Glomerular endothelial cell (primary cell): ENCODE measurements around a stretch of chr10.

- RAMPAGE, long total RNA, result no peak
Observed at GRCh38 chr10:110226920-110227931, 19.8 kb downstream of the MXI1 start.

DNA sequence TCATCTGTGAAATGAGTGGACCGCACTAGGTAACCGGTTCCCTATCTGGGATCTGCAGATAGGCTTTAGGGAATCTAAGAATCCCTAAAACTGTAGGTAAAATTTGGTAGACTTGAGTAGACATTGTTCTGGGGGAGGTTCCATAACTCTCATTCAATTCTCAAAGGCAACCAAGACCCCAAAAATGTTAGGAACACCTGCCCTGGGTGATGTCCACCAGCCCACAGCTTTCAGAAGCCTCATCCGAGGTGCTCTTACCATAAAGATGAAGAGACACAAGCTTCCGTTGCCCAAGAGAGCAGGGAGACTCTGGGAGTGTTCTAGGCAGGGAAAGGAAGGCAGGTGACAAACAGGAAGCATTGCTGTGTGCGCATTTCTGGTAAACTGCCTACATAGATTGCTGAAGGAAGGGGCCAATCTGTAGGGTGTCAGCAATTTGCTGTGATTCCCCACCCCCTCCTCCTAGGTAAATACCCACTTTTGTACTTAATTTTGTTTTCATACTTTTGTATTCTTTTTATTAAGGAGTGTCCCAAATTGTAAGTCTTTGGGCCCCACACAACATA is 51.2 kb upstream of the SMNDC1 start:
- RAMPAGE, long total RNA, result no peak

DNA sequence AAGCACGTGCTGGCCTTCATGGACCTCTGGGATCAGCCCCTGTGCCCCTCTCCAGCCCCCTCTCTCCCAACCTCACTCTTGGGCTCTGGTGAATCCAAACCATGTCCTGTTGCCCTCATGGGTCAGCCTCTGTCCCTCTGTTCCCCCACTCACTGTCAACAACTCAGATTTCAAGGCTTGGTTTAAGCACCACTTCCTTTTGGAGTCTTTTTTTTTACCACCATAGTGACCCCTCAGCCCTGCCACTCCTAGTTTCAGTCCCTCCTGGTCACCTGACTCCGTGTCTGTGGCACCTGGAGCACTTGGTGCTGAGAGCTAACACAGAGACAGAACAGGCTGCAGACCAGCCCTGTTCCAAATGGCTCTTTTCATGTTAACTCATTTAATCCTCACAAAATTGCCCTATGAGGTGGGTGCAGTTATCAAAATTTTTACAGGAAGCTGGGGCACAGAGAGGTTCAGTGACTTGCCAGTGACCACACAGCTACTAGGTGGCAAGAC is 53.5 kb upstream of the SMNDC1 start:
- RAMPAGE, long total RNA, result no peak

DNA sequence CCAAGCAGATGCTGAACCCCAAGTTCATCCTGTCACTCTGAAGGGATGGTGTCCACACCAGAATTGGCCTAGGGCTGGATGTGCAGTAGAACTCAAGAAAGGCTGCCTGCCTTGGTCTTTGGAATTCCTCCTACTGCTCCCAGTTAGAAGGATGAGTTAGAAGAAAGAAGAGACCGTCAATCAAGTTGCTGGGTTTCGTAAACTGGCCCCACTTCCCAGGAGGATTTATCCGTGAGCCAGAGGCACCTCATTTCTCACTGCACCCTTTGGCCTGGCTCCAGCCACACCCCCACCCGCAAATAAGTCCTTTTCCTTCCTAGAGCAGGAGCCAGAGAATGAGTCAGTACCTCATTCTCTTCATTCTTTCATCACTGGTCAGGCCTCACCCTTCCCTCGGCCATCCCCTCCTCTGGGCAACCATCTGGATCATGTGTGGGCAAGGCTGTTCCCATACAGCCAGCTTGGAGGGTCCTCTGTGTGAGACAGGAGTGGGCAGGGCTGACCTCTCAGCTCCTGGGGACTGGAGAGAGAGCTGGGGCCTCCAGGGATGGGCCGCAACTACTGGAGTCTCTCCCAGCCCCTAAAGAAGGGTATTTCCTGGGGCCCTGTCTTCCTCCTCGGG is 87.3 kb upstream of the DUSP5 start:
- RAMPAGE, long total RNA, result no peak

DNA sequence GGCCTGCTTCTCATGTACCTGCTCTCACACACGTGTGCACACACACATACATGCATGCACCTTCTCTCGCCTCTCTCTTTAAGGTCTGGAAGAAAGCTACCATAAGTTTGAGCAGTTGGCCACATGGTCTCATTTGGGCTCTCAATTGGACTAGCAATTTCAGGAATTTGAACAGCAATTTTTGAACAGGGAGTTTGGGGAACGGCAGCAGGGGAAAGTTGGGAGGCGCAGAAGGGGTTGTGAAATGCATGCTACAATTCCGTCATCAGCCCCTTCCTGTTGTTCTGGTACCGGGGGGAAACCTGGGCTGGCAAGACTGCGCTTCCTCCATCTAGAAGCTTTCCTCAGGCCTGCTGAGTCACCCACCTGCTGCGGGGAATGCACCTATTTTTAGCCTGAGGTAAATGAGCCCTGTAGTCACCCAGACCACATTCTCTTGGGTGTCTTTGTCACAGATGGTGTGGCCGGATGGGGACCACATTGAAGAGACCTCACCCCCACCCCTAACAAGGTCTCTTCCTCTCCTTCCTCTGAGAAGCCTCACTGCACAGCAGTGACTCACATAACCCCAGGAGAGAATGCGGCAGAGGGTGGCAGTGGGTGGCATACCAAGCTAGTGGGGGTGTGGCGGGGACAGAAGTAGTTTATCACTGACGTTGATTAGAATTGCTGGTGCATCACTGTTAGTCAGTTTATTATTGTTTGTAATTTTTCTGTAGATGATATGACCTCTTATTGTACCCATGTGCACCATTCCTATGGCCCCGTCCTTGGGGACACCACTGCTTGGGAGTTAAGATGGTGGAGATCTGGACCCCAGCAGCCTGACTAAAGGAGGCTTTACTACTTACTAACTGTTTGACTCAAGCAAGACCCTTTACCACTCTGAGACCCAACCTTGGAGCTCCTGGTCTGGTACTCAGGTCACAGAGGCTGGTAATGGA is 83.1 kb upstream of the DUSP5 start:
- RAMPAGE, long total RNA, result no peak

DNA sequence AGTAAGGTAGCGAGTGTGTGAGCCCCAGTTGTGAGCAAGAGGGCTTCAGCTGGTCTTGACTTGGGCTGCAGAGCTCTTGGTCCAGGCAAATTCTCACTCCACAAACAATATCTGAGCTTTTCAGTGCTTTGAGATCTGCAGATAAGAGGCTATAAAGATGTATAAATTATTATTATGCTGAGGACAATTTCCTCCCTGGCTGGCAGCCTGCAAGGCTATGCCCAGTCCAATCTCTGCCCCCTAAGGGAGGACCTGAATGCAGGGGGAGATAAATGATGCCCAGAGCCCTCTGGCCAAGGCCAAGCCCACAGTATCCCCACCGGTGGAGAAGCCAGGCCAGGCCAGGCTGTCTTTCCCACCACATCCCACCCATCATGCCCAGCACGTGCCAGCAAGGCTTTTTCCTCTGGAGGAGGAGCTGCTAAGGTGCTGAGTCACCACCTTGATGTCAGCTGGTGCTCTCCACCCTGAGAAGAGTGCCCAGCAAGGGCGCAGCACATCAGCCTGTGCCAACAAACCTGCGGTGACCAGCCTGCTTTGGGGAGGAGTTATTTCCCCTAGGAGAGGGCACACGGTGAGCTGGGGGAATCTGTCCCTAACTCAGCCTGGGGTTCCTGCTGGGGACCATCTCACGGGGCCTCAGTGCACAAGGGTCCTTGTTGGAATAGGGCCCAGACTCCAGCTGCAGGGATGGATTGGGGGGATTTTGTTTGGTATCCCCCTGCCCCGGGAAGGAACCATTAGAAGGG is 80.4 kb upstream of the DUSP5 start:
- RAMPAGE, long total RNA, result no peak

DNA sequence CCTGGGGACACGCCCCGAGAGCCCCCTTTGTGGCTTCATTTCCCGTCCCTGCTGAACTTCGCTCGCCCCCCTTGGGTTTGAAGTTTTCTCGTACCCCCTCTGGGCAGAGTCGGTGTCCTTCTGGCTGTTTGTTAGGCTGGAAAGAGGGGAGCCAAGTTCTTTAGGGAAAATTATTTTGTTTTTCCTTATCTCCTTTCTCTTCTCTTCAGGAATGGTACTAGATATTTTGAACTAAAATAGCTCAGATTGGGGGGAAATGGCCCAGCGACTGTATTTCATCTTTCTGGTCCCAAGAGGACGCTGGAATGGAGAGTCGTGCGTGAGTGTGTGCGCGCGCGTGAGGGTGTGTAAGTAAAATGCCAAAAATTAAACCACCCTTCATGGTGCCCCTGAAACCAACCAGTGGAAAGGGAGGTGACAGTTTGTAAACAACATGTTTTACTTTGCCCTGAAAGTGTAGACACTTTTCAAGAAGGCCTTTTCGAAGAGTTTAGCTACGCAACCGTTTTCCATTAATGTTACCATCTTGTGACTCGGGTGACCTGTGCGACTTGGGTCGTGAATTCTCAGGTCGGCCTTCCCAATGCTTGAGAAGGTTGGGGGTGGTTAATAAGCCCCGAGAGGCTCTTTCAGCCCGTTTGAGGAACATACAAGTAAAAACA is 677 bp downstream of the RBM20 start:
- RAMPAGE, long total RNA, result no peak

DNA sequence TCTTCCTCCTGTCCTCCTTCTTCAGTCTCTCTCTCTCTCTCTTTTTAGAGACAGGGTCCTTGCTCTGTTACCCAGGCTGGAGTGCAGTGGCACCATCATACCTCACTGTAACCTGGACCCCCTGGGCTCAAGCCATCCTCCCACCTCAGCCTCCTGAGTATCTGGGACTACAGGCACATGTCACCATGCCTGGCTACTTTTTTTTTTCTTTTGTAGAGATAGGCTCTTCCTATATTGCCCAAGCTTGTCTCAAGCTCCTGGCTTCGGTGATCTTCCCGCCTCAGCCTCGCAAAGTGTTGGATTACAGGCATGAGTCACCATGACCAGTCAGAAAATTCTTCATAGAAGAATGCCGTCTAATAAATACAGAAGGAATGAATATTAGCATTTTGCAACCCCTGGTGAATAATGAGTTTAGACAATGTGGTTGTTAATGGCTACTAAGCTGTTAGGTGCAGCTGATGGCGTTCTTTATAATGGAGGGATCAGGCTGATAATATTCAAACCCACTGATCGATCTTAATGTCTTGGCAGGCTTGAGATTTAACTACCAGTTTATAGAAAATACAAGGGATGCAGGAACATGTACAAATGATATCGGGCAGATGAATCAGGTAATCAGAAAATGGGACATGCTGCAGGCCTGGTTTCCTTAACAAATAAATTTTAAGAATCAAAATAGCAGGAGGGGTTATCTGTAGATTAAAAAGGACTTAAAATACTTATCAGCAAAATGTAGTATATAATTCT is 20.9 kb downstream of the RBM20 start:
- RAMPAGE, long total RNA, result no peak

DNA sequence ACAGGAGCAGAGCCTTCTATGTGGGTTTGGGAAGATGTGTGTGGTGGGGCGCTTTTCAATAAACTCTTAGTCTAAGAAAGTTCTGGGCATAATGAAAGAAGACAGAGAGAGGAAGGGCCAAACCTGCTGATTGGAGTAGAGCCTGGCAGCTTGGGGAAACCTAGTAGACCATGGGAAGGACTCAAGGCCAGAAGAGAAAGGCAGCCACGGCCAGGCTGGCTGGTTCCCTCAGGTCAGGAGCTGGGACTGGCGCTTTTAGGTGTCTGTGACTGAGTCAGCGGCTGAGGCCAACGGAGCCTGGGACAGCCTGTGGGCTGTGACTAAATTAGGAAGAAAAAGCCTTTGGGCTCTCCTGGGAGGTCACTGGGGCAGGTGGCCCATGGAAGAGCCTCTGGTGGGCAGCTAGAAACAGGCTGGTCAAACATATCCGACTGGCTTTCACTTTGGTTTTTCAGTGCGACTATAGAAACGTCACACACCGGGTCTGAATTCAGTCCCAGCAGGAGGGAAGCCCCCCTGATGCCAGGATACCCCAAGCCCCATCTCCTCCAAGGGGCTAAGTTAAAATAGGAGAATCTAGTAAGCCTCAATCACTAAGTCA is 108.9 kb upstream of the PDCD4 start:
- RAMPAGE, long total RNA, result no peak

DNA sequence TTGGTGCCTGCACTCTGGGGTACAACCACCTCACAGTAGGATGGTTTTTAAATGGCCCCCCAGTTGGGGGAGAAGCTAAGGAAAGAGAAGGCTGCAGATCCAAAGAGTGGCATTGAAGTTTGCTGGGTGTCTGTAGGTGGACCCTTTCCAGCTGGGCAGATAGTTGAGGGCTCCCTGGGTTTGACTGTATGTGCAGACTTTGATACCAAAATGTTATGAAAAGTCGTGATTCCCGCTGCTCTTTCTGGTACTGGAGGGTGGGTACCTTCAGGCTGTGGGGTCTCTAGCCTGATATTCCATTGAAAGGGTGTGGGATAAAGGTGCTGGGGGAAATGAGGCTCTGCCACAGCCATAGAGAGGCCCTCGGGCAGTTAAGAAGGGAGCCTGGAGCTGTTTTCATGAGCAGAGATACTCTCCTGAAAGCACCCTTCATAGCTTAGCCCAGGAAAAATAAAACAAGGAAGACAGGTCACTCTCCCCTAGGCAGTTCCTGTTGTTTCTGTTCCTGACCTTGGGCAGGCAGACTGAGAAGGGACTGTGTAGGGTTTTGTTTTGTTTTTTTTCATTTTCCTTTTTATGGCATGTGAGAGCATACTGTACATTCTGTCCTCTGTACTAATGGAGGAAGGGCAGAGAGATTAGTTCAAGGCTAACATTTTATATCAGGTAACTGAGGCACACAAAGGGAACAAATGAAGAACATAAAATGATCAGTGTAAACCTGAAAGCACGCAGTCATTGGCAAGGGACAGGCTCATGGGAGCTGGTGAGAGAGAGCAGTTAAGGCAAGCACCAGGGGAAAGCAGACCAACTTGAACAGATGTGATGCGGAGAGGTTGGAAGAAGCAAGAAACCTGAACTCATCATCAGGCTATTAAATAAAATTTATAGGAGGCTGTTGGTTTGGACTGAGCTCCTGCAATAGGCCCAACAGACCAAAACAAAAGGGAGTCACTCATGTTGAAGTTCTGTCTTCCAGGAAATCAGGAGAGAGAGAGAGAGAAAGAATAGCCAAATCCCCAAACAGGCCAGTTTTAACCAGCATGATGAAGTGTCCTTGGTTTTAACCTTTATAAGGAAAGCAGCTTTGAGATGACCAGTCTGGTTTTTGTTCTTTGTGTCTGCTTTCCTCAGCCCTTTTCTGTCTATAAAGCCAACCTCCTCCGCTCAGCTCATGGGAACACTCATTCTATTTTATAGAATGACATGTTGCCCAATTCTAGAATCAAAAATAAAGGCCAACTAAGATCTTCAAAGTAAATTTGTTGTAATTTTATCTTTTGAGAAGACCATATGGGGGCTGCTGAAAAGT is 34.3 kb upstream of the PDCD4 start:
- RAMPAGE, long total RNA, result no peak

DNA sequence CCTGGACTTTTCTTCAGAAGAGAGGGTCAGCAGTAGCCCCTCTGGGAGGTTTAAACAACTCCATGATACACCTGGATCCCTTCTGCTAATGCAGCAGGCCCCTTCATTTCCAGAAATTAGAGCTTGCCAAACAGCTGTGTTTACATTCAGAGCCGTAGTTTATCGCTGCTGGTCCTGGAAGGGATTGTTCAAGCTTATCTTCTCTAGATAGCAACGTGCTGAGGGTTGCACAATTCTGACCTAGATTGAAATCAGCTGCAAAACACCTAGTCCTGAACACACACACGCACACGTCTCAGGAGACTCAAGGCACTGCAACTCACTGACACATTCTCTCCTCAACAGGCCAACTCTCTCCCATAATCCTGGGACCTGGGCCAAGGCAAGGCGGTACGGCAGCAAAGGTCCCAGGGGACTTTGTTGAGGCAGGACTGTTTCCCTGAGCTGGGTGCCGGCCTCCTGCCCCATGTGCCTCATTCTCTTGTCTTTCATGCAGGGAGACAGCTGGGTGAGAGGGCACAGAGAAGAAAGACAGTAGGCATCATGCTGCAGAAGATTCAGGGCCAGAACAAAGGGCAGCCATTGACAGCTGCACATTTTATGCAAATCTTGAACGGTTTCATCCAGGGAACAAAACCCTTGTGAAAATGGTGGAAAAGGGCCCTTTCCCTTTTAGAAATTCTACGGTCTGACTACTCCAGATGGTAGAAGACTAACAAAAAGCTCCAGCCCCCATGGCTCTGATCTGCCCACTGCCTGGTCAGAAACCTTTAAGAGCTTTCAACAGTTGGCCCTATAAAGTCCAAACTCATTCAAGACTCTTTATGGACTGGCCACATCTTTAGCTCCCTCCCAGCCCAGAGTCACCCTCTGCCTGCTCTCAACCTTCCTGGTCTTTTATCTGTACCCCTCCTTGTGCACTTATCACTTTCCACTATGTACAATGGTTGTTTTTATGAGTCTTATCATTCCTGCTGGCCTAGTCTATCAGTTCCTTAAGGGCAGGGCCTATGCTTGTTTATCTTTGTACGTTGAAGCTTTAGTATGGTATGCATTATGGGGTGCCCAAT is 13.9 kb upstream of the PDCD4 start:
- RAMPAGE, long total RNA, result no peak

DNA sequence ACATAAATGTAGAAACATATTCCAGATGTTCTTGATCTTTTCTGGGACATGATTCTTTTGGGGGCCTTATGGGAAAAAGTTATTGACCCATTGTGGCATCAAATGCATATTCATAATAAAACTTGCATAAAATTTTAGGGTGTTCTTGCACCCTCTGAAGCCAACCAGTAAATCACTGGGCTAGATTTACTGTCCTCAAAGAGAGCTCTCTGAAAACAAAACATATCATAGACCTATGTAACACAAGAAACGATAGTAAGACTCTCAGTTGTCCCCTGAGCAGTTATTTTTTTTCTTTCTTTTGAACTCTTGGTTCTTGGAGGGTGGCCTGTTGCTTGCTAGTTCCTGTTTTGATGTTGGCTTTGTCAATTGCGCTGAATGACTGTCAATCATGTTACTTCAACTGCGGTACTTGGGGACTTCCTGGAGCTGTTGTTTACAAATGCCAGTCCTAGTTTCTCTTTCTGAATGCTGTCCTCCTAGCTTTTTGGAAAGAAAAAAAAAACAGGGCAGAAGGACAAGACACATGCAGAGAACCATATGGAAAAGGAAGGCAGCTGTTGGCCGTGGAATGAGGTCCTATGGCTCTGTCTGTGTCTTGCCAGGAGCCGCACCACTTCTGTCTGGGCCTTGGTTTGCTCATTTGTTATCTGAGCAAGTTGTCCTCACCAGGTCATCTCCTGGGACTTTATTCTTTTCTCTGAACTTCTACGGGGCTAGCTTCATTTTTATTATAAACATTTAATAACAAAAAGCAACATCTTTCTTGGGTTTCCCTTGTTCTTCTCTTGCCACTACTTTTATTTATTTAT is 7.1 kb upstream of the PDCD4 start:
- RAMPAGE, long total RNA, result no peak

DNA sequence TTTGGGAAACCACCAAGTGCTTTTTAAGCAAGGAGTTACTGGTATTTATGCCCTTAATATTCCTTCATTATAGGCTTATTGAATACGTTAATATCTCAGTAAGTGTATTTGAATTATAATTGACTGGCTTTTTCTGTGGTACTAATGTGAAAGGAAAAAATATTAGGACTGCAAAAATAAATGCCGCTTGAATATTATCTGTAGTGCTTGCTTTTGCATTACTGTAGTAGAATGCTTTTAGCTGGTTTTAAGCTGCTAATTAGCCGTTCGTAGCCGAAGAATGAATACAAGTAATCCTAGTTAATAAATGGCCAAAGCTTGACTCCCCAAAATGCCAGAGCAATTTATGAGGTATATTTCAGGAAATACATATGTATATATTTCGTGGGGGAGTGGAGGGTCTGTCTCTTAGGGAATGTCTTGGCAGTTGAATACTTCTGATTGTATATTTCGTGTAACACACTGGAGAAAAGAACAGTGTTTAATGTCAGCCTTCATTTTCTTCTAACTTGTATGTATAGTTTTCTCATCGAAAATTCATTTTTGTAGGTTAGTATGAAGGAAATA is 1.4 kb downstream of the PDCD4 start:
- RAMPAGE, long total RNA, result no peak

DNA sequence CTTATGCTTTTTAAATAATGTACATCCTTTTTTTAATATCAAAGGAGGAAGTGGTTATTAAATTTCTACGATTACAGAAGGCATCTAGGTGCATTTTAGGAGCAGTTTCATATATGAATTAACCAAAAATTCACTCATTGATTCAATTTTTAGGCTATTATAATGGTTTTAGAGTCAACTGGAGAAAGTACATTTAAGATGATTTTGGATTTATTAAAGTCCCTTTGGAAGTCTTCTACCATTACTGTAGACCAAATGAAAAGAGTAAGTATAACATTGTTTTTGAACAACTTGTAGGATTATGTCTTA is 22.5 kb downstream of the PDCD4 start:
- RAMPAGE, long total RNA, result no peak

- RAMPAGE, long total RNA, result no peak
Observed at GRCh38 chr10:110954755-110955608, 35.6 kb downstream of the SHOC2 start.

GRCh38 chr10:110964161-110964936 is 44.9 kb downstream of the SHOC2 start:
- RAMPAGE, long total RNA, result no peak

DNA sequence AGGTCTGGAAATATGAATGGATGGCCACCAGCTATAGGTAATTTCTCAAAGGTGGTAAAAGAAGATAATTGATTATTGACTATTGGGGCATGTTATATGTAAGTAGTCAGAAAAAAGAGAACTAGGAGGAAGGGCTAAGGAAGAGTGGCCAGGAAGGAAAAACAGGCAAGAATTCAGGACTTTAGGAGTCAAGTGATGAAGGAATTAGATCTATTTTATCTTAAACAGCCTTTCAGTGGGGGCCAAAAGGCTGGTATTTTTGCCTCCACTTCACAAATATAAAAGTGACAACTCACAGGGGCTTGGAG is 208.1 kb downstream of the GPAM start:
- RAMPAGE, long total RNA, result no peak

DNA sequence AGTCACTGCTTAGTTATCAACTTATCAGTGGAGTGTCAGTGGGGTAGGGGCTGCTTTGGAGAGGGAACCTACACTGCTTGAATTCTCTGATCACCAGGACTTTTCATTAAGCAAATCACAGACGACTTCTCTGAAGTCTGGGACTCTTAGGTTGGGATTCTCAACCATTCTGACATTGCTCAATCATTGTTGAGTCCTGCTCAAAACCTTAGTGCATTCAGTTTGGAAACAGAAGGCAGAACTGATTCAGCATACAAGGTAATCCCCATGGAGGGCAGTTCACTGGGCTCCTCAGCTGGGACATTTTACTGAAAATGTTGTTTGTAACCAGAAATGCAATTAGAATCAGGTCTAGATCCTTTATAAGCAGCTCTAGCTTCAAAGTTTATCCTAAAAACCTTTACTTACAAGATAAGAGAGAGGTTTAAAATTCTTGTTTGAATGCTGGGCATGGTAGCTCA is 26.1 kb downstream of the TECTB start:
- RAMPAGE, long total RNA, result no peak

GRCh38 chr10:112336436-112337018 is 37.4 kb upstream of the ACSL5 start:
- RAMPAGE, long total RNA, result no peak

DNA sequence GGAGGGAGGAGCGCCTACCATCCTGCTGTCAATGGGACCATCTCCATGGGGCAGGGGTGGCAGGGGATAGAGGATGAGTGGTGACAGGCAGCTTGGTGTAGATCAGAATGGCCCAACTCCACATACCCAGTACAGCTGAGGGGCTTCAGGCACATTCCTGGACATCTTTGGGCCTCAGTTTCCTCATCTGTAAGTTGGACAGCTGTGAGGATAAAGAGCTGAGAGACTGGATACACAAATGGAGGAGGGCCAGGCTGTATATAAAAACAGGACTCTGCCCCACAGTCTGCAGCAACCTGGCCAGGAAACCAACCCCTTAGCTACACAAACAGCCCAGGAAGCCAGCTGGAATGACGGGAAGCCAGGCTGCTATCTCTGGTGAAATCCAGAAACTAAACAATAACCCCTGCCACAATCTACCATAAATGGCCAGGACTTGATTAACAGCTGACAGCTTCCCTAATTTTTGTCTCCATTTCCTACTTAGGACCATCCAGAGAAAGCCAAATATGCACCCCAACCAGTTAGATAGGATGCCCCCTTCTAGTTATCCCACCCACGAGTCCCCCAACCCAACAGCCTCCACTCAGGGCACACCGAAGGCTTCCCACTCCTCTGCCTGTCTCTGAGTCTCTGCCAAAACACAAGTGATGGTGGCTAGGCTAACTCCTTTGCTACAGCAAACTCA is 110.1 kb upstream of the TCF7L2 start:
- RAMPAGE, long total RNA, result no peak